ENCODE results near the genes LILRB4, FCAR, NLRP2, PTPRH and COX6B2.

DNA sequence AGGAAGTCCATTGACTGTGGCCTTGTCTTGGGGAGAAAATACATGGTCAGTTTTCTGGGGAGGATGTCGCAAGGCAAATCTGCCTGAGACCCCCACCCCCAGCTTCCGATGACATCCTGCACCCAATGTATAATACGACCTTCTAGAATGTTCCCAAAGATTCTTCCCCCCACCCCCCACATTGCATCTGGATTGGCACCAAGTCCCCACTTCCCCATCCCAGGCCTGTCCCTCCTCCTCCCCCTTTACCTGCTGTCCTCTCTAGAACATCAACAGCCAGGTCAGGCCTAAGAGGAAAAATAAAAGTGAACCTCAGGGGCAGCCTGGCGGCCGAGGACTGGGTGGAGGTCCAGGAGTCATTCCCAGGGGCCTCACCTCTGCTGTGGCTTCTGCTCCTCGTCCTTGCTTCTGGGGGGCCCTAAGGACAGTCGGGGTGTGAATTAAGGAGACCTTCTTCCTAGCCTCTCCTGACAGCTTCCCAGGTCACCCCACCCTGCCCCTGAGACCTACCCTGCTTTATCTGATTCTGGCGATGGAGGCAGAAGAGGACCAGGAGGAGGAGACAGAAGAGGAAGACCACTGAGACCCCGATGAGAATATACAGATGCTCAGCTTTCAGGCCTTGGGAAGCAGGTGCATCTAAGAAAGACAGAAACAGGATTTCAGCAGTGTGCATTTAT lies 8.6 kb downstream of the LAIR1 start:
- PRO-cap: no peak
- RRBS: no CpG with 5 or more reads among the region's 9 CpGs

DNA sequence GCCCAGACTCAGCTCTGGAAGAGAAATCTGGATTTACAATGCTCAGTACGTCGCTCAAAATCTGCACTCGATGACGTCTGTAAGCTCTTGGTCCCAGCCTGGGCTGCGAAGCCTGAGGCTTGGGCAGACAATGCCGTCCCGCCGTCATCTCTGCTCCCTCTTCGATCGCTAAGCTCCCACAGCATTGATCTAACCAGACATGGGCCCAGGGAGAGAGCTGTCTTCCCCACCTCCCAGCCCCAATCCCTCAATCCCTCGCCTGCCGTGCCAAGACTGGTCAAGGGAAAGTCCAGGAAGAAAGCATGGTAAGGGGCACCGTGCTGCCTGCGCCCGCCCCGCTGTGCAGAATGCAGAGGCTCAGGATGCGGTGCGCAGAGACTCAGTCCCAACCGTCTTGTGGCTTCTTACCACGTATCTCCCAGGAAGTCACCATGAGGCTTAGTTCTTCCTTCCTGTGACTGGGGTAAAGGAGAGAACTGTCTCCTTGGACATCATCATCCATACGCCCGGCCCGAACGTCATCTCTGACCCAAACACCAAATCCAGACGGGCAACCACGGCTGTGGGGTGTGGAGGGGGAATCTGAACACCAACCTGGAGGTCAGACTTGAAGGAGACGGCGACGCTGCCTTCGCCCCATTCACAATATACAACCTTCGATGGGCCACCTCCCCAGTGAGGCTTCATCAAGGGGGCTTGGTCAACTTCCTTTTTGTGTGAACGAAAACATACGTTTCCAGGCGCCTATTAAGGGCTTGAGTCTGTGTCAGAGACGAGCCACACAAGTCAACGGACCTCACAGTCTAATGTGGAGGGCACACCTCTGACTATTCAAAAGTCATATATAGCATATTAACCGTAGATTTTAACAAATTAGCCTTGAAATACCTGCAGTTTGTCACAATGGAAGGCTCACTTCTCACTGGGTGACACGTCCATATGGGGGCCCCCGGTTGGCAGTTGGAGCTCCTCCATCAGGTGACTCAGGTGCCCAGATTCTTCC lies 10.6 kb upstream of the LAIR1 start:
- PRO-cap: no peak
- RRBS: no CpG with 5 or more reads among the region's 39 CpGs

- PRO-cap: no peak
- RRBS: 17% methylated on average over 11 of the region's 40 CpGs
These were observed 4.8 kb downstream of the TTYH1 start for GRCh38 chr19:54419684-54420804.

DNA sequence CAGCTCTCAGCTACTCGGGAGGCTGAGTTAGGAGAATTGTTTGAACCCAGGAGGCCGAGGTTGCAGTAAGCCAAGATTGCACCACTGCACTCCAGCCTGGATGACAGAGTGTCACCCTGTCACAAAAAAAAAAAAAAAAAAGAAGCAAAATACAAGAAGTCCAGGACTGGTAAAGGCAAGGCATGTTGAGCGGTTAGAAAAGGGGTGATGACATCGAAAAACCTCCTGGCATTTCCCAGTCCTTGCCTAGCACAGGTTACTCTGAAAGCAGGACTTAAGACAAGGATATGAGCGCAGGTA lies 2.5 kb upstream of the LILRB4 start:
- PRO-cap: no peak
- RRBS: no CpG with 5 or more reads among the region's 5 CpGs

GRCh38 chr19:54662511-54663165 lies at the start of gene LILRB4:
Gene LILRB4 (plus strand): TSS chr19:54662985.
- PRO-cap: no peak
- RRBS: no CpG with 5 or more reads among the region's 12 CpGs

GRCh38 chr19:54855266-54855773 lies 5.1 kb downstream of the KIR3DL2 start:
- PRO-cap: no peak
- RRBS: no CpG with 5 or more reads among the region's 6 CpGs

DNA sequence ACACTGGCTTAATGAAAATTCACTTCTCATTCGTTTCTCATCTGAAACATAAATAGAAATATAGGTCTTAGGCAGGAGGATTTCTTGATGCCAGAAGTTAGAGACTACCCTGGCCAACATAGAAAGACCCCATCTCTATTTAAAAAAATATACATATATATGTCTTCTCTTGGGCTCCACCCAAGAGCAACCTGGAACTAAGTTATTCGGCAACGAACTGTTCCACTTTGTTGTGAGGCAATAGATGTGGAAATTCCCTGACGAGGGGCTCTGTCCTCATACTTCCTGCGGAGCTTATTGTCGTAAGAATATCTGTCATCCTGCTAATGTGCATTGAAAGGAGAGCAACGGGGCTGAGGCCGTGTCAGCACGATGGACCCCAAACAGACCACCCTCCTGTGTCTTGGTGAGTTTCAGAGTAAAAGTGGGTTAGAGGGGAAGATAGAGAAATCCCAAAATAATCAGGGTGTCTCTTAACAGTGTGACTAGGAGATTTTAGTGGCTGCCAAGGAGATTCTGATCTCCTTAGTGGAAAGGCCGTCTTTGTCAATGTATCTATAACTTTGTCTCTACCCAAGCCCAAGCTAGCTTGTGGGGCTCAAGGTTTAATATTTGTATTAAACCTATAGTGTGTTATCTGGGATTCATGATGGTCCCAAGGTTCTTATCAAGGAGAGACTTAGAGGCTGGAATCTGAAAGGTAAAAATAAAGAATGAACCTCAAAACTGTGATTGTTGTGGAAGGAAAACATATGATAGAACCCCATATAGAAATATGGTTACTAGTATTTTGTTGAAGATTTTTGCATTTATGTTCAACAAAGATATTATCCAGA lies at the start of gene FCAR:
Gene FCAR (plus strand): TSS at position 318 of the 836 bp plus-strand sequence.
- PRO-cap: no peak
- RRBS: no CpG with 5 or more reads among the region's 10 CpGs

DNA sequence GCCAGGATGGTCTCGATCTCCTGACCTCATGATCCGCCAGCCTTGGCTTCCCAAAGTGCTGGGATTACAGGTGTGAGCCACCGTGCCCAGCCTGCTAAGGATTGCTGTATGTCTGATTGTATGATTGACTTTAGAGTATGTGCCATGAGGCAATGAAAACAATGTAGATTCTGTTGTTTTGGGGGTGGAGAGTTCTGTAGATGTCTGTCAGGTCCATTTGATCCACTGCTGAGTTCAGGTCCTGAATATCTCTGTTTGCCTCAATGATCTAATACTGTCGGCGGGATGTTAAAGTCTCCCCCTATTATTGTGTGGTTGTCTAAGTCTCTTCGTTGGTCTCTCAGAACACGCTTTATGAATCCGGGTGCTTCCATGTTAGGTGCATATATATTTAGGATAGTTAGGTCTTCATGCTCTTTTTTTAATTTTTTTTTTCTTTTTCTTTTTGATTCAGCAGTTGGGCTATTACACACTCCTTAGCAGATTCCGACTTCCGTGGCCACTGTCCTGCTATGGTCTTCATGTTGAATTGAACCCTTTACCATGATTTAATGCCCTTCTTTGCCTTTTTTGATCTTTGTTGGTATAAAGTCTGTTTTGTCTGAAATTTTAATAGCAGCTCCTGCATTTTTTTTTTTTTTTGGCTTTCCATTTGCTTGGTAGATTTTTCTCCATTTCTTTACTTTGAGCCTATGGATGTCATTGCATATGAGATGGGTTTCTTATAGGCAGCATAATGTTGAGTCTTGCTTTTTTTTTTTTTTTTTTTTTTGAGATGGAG lies 4.3 kb downstream of the FCAR start:
- PRO-cap: no peak
- RRBS: no CpG with 5 or more reads among the region's 10 CpGs

GRCh38 chr19:54965972-54966489 lies at the start of gene NLRP2:
Gene NLRP2 (plus strand): TSS chr19:54966374.
- PRO-cap: no peak
- RRBS: 54% methylated on average over 2 of the region's 22 CpGs

DNA sequence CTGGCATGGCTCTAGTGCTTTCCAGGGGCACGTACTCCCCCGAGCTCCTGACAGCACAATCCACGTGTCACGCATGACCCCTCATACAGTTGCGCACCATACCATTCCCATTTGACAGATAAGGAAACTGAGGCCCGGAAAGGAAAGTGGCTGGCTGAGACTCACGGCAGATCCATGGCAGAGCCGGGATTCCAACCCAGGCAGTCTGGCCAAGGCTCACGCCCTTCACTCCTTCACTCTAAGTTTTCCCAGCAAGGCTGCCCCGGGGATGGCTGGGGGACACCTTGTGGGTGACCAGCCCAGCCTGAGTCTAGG lies 19.3 kb downstream of the PPP1R12C start:
- PRO-cap: no peak
- RRBS: 98% methylated on average over 4 of the region's 10 CpGs

DNA sequence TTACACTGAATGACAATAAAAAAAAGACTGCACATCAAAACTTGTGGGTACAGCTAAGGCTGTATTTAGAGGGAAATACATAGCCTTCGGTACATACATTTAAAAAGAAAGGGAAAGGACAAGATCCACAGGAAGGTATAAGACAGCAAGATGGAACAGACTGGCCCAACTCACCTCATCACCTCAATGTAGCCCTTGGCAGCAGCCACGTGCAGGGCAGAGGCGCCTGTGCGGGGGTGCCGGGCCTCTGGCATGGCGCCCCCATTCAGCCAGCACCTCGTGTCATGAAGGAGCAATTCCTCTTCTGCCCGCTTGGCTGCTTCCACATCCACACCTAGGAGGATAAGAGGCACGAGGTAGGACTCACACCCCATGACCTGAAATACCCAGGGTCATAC lies 14.2 kb downstream of the PPP1R12C start:
- PRO-cap: unidirectional peak, plus-strand start at position 216 of the sequence
- RRBS: no CpG with 5 or more reads among the region's 9 CpGs

GRCh38 chr19:55145986-55146788 lies 2.8 kb downstream of the TNNT1 start:
- PRO-cap: bidirectional peak, plus-strand start at chr19:55146569, minus-strand start at chr19:55146463
- RRBS: 4% methylated on average over 30 of the region's 49 CpGs

DNA sequence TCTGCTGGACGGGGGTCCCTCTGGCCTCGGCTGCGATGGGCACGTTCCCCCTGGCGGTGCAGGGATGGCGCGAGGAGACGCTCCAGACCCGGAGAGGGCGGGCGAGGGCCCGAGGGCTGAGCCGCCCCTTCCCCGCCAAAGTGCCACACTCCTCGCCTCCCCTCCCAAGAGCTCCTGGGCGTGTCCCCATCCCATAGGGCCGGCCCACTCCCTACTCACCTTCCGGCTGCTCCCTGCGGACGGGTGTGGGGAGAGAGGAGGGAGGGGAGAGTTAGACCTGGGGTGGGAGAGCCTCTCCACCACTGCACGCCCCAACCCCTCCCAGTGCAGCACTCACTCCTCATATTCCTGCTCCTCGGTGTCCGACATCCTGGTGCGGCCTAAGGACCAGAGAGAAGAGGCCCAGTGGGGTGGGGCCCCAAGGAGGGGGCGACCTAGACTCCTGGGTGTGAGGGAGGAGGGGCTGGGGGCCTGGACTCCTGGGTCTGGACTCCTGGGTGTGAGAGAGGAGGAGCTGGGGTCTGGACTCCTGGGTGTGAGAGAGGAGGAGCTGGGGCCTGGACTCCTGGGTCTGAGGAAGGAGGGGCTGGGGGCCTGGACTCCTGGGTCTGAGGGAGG lies 2.1 kb downstream of the TNNT1 start:
- PRO-cap: bidirectional peak, plus-strand start at position 218 of the sequence, minus-strand start at position 142 of the sequence
- RRBS: no CpG with 5 or more reads among the region's 25 CpGs

- PRO-cap: no peak
- RRBS: 6% methylated on average over 1 of the region's 10 CpGs
These were observed 2.2 kb upstream of the TNNI3 start for GRCh38 chr19:55159645-55160301.

DNA sequence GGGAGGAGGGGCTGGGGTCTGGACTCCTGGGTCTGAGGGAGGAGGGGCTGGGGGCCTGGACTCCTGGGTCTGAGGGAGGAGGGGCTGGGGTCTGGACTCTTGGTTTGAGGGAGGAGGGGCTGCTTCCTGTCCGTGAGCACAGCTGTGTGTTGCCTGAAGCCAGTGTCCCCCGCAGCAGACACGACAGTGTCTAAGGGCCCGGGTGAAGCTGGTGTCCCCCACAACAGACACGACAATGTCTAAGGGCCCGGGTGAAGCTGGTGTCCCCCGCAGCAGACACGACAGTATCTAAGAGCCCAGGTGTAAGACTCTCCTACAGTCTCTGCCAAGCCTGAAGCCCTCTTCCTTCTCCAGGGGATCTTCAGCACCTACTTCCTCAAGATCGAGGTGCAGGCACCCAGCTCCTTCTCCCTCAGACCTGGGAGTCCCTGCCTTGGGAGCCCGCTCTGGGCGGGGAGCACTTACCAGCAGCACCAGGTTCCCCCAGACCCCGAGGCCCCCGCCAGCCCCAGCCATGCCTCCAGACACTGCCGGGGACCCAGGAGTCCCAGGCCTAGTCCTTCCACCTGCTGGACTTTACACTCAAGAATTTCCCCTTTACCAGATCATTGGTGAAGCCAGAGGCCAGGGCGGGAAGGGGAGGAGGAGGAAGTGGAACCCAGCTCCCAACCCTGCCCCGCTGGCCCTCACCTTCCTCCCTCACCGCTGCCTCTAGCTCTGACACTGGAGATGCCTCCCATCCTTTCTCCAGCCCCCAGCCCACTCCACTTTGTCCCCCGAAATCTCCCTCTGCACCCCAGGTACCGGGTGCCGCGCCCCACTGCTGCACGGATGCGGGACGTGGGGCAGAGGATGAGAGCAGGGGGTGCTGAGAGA lies at the start of gene PTPRH:
Gene PTPRH (minus strand): TSS at position 584 of the 876 bp plus-strand sequence.
- PRO-cap: no peak
- RRBS: no CpG with 5 or more reads among the region's 24 CpGs

GRCh38 chr19:55247559-55248331 lies 11.1 kb downstream of the PPP6R1 start:
- PRO-cap: no peak
- RRBS: no CpG with 5 or more reads among the region's 14 CpGs

GRCh38 chr19:55257772-55258253 lies 1.0 kb downstream of the PPP6R1 start:
- PRO-cap: no peak
- RRBS: 3% methylated on average over 5 of the region's 23 CpGs

GRCh38 chr19:55273910-55274612 lies 5.8 kb downstream of the HSPBP1 start:
- PRO-cap: no peak
- RRBS: 99% methylated on average over 3 of the region's 35 CpGs

- PRO-cap: no peak
- RRBS: 6% methylated on average over 1 of the region's 27 CpGs
These were observed 623 bp downstream of the BRSK1 start for GRCh38 chr19:55284304-55284935.

- PRO-cap: no peak
- RRBS: 25% methylated on average over 10 of the region's 65 CpGs
These were observed at the start of gene COX6B2 for GRCh38 chr19:55354506-55355394. Gene COX6B2 (minus strand): TSS chr19:55354719.